Bronchus fibroblast of lung (primary cell): ENCODE measurements around the gene EHD2.

GRCh38 chr19:46710563-46711430 is 6.1 kb downstream of the PRKD2 start:
- RAMPAGE, long total RNA, result no peak

DNA sequence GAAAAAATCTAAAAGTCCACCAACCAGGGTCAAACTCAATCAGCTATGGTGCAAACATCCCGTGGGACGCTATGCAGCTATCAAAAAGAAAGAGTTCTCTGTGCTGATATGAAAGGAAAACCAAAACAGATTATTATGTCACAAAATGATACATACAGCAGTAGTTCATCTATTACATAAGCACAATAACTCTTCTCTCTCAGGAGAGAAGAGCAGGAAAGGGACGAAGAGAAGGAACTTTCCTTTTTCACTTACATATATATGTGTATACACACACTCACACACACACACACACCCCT is 2.9 kb upstream of the FKRP start:
- RAMPAGE, long total RNA, result no peak

DNA sequence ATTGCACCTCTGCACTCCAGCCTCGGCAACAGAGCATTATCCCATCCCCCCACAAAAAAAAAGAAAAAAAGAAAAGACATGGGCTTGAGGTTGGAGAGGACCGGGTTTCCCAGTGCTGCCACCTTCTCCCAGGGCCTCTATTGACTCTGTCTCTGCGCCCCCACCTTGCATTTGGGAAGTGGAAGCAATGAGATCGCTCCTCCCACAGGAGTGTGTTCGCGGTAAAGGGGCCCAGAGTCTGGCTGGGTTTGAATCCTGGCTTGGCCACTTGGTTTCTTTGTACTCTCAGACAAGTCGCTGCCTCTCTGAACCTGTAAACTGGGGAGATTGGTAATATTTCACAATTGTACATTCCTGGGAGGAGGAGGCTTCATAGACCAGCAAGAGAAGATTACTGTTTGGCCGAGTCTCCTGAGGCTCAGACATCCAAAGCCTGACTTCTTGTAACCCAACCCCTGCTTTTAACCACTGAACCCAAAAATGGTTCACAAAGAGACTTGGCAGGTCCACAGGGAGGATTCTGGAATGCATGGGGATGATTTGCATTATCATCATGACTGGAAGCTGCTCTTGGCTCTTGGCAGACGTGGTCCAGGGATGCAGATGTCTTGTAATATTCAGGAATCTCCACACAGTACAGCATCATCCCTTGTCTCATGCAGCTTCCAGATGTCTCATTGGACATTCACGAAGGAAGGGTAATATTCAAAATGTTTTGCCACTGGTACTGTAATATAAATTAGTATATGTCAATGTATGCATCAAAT is 13.6 kb upstream of the STRN4 start:
- RAMPAGE, long total RNA, result no peak

DNA sequence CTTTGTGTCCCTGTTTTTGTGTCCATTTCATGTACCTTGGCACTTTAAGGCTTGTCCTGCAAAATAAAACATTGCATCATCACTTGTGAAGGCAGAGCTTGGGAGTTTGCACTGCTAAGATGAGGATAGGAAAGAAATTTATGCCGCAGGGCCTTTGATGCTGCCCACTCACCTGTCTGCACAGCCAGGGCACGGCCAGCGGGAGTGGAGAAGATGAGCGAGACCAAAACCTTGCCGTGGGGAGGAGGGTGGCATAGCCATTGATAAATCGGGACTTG is 76.0 kb upstream of the NPAS1 start:
- RAMPAGE, long total RNA, result no peak

GRCh38 chr19:46954701-46955851 is 64.6 kb upstream of the NPAS1 start:
- RAMPAGE, long total RNA, result no peak

DNA sequence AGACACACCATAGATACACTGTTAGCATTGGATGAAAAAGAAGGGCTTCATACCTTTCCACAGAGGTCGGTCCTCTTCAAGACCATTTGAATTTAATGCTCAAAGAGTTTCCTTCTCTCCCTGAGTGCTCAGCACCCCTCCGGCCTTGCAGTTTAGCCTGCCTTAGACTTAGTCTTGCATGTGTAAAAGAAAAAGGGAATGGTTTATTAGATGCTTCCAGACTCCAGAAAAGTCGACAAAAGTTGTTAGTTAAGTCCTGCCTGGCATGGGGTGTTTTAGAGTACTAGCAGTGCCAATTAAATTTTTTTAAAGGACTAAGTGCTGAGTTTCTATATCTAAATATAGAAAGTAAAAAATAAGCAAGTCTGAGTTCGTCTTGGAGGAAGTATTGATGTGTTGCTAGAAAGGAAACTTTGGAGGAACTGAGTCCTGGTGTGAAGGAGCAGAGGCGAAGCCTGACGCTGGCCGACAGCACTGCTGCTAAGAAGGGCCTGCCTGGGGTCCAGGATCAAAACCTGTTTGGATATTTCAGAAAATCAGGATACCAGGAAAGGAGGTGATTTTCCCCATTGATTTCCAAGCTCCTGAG is 38.5 kb upstream of the NPAS1 start:
- RAMPAGE, long total RNA, result no peak

GRCh38 chr19:47079379-47079693 is 30.9 kb upstream of the TMEM160 start:
- RAMPAGE, long total RNA, result no peak

GRCh38 chr19:47111667-47112073 is 1.9 kb downstream of the ZC3H4 start:
- RAMPAGE, long total RNA, result no peak

DNA sequence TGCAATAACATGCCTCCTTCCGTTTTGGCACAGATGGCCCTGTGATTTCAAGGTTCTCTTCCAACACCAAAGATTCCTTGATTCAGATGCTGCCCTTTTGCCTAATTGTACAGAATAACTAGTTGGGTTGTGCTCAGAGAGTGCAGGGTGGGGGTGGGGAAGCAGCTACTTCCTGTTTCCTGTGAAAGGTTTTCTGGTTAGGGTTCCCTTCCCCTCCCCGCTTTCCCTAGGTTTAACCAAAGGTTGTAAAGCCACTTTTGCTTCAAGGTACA is 27.2 kb downstream of the SAE1 start:
- RAMPAGE, long total RNA, result no peak

GRCh38 chr19:47158810-47159474 is 28.3 kb downstream of the SAE1 start:
- RAMPAGE, long total RNA, result no peak

DNA sequence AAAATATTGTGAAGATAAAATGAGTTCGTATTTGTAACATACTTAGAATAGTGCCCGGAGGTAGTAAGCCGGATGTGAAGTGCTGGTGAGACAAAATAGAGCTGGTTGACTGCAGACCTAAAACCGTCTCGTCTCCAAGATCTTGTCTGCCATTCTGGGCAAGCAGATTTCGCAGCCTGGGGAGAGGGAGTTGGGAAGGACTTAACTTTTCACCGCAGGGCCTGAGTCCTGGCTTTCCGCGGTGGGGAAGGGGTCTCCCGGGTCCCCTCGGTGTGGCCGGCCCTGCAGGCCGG is 8.2 kb upstream of the BBC3 start:
- RAMPAGE, long total RNA, result no peak

DNA sequence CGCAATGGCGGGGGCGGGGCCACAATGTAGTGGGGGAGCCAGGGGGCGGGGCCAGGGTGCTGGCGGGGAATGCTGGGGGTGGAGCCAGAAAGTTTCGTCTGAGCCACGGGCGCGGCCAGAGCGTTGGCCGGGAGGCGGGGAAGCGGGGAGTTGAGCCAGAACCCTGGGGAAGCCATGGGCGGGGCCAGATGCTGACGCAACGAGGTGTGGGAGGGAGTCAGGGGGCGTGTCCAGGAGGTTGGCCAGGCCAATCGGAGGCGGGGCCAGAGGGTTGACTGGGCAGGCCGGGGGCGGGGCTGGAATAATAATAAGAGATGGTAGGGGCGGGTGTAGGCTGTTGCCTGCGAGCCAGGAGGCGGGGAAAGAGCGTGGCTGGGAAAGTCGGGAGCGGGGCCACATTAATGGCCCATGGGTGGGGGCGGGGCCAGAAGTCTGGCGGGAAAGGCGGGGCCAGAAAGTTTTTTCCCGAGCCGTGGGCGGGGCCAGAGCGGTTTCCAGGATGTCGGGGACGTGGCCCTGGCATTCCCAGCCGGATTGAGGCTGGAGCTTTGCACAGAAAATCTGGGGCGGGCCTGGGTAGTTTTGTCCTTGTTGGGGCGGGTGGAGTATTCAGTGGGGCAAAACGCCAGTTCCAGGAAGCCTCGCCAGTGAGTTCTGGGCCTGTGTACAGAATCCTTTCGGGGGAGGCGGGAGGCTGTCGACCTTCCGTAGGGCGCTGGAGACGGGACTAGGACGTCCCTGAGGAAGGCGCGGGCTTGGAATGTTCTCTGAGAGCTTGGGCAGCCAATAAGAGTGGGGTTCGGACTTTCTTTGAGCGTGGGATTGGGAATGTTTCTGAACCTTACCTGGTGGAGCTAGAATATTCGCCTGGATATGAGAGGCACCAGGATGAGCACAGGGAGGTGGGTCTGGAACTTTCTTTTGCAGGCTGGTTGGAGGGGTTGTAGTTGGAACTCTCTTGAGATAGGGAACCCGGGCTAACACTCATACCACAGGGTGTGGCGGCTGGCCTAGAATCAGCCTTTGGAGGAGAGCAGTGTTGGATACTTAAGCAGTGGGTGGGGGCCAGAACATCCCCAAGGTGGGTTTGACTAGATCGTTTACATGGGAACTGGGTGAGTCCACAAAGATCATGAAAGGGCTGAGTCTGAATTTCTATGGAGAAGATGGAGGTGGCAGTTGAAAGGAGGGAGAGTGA is 1.1 kb downstream of the CCDC9 start:
- RAMPAGE, long total RNA, result start-site peak on the plus strand centred at position 510 of the sequence, 84 bp wide, 27 and 11 reads in 2 replicates

DNA sequence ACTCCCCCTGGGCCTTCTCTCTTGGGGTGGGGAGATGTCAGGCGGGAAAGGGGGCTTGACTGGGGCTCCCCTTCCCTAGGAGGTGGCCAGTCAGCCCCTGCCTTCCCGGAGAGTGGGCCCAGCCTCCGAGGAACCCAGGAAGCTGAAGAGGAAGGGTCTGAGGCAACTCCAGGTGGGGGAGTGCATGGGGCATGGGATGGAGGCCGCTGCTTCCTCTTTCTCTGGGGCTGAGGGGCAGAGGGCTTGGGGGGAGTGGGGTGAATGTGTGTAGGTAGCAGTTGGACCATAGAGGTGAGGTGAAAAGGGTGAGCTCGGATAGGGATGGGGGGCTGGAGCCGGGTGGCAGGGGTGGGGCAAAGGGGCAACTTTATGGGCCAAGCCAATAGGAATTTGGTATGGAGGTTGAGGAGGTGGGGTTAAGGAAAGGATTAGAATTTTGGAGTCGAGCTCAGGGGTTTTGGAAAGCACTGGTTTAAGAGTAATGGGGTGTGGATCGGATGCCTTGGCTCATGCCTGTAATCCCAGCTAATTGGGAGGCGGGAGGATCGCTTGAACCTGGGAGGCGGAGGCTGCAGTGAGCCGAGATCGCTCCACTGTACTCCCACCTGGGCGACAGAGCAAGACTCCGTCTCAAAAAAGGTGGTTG is 2.6 kb upstream of the INAFM1 start:
- RAMPAGE, long total RNA, result no peak

DNA sequence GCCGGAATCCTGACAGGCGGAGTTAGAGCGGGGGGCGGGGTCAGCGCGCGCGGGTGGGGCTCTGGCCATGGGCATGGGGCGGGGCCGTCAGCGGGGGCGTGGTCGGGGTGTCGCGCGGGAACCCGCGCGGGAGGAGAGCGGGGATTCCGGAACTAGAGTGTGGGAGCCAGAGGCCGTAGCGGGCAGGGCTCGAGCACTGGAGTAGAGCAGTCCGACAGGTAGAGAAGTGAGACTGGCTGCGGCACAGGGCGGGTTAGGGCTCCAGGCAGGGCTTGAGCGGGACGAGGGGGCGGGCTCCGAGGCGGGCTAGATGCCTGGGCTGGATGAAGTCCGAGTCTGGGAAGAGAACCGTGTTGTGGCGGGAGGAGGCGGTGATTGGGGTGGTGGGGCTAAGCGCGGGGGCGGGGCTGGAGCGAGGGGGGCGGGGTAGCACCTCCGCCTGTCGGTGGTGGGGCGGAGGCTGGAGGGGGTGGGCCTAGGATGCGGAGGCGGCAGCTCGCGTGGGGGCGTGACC is 347 bp upstream of the INAFM1 start:
- RAMPAGE, long total RNA, result no peak

GRCh38 chr19:47484895-47485135 is 796 bp upstream of the KPTN start:
- RAMPAGE, long total RNA, result no peak

- RAMPAGE, long total RNA, result no peak
Observed at GRCh38 chr19:47509956-47511058, 4.6 kb downstream of the NAPA start.

DNA sequence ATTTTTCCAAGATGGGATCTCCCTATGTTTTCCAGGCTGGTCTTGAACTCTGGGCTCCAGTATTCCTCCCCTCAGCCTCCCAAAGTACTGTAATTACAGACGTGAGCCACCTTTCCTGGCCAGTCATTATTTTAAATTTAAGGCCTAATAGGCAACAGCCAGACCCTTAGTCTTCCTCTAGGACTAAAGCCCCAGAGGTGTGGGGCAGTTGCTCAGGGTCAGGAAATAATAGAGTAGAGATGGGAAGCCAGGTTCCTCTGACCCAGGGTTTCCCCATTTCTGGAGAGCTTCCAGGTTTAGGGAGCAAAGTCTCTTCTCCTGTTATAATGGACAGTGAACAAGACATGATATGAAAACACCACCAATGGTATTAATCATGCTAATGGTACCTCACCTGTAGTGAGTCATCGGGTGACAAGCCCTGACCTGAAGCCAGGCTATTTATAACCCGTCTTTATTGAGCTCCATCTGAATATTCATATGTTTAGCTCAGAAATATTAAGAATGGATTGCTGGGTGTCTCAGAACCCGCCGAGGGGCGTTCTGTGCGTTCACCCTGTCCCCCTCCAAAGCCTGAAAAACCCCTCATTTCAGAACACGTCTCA is 24.6 kb downstream of the BICRA start:
- RAMPAGE, long total RNA, result no peak

DNA sequence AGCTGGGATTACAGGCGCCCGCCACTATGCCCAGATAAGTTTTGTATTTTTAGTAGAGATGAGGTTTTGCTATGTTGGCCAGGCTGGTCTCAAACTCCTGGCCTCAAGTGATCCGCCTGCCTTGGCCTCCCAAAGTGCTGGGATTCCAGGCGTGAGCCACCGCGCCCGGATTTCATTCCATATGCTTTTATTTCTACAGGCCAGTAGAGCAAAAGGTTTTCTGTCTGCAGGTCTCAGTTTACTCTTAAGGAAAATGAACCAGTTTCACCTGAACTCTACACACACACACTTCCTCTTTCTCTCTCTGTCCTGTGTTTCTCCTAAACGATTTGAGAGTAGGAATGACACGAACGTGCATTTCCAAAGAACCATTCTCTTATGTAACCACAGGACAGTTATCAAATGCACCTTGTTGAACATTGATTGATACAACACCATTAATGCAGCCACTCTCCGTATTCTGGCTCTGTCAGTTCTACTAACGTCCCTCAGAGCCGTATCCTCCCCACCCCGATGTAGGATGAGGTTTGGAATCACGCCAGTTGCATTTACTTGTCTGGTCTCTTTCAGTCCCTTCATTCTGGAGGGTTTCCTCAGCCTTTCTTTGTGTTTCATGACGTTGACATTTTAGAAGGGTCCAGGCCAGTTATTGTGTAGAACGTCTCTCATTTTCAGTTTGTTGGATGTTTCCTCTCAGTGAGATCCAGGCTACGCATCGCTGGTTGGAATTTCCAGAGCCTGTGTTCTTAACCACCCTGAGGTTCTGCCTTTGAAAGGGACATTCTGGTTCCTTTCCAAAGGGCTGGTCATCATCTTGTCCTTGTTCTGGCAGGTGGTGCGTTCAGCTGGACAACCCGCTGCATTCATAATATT is 35.9 kb downstream of the BICRA start:
- RAMPAGE, long total RNA, result no peak

DNA sequence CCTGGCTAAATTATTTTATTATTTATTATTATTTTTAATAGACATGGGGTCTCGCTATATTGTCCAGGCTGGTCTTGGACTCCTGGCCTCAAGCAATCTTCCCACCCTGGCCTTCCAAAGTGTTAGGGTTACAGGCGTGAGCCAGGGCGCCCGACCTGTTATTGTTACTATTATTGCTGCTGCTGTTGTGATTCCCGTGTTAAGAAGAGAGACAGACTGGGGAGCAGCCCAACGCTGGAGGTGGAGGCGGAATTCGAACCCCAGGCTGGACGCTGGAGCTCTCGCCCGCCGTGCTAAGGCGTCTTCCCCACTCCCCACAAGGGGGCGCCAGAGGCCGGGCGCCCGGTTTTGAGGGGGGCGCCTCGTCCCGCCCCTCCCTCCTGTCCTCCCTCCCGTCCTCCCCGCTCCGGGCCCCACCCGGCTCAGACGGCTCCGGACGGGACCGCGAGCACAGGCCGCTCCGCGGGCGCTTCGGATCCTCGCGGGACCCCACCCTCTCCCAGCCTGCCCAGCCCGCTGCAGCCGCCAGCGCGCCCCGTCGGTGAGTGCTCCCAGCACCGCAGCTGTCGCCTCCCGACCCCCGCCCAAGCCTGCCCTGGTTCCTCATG is at the start of gene EHD2:
Gene EHD2 (plus strand): TSS at position 425 of the 608 bp plus-strand sequence.
- RAMPAGE, long total RNA, result start-site peak on the plus strand centred at position 423 of the sequence, 14 bp wide, 157 and 163 reads in 2 replicates

- RAMPAGE, long total RNA, result no peak
Observed at GRCh38 chr19:47733062-47733432, 12.3 kb upstream of the NOP53 start.